Umbilical cord (tissue), 2 donors: ENCODE results near the genes CNOT9 and WNT6.

DNA sequence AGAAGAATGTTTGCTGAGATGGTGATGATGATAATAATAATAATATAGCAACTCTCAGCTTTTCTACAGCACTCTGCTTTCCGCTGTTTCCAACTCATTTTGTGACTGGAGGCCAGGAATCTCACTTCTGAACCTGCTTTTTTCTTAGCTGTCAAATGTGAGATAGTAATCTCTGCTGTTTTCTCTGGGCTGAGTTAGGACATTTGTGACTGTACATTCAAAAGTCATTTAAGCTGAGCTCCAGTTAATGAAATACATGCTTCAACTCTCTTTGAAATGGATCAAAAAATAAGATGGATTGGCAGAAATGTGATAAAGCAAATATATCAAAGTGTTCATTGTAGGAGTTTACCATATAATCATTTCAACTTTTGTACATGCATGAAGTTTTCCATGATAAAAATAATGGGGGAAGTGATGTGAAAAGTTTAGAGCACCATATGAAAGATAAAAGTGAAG, 58.3 kb downstream of the TNS1 start:
- RAMPAGE, long total RNA, result no peak

GRCh38 chr2:217956848-217957666, 45.7 kb downstream of the TNS1 start:
- RAMPAGE, long total RNA, result no peak

DNA sequence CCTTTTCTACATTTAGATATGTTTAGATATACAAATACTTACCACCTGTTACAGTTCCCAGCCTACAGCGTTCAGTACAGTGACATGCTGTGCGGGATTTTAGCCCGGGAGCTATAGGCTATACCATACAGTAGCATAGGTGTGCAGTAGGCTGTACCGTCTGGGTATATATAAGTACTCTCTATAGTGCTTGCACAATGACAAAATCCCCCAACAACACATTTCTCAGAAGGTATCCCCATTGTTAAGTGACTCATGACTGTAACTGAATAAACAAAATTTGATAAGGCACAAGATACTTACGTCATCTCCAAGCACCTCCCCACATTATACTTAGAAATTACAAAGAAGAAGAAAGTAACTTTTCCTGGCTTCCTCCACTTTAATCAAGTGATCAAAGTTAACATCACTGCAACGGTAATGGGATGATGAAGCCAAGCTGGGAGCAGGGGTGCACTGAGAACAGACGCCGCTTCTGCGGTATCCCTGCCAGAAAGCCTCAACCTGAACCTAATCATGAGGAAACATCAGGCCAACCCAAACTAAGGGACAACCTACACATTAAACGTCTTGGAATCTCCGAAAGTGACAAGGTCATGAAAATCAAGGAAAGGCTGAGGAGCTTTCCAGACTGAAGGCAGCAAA, 9.7 kb downstream of the TNS1 start:
- RAMPAGE, long total RNA, result no peak

GRCh38 chr2:218059656-218060060, 9.4 kb upstream of the RUFY4 start:
- RAMPAGE, long total RNA, result no peak

- RAMPAGE, long total RNA, result no peak
These were observed 16.9 kb upstream of the ARPC2 start for GRCh38 chr2:218200063-218200508.

DNA sequence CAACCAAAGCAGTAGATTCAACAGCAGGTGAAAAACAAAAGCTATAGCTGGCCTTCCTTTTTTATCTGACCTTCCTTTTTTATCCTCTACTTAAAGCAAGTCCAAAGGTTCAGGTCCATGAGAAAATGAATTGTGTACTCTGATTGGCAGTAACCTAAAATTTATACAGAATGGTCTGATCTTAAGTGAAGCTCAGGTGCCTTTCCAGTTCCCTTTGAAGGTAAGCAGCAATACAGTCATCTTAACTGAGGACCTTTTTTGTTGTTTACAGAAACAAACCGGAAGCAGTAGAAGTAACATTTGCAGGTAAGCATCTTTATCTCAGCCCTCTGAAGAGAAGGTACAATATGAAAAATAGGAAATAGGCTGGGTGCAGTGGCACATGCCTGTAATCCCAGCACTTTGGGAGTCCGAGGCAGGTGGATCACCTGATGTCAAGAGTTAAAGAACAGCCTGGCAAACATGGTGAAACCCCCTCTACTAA, 8.7 kb downstream of the ARPC2 start:
- RAMPAGE, long total RNA, result no peak

- RAMPAGE, long total RNA, result no peak
These were observed 20.0 kb downstream of the ARPC2 start for GRCh38 chr2:218236754-218237526.

GRCh38 chr2:218275170-218275928, 5.0 kb downstream of the PNKD start:
- RAMPAGE, long total RNA, result no peak

DNA sequence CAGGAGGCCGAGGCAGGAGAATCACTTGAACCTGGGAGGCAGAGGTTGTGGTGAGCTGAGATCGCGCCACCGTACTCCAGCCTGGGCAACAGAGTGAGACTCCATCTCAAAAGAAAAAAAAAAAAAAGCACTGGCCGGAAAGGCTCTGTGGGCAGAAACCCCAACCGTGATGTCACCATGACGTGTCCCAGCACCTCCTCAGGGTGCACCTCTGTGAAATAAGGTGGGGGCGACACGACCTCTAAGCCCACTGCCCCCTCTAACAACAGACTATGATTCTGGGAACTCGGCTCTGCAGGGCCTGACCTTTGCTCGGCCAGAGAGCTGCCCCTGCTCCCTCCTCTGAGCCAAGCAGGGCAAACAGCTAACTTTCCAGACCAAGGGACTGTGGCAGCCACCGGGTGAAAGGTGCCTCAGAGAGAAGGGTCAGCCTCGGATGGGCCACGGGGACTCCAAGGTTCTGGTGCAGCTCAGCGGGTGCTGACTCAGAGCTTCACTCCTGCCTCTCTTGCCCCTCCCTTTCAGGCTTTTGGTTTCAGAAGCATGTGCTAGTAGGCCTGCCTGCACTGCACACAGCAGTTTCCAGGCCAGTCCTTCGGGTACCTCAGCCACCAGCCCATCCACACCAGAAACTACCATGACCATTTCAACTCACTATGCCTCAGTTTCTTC, 8.1 kb downstream of the TMBIM1 start:
- RAMPAGE, long total RNA, result no peak

DNA sequence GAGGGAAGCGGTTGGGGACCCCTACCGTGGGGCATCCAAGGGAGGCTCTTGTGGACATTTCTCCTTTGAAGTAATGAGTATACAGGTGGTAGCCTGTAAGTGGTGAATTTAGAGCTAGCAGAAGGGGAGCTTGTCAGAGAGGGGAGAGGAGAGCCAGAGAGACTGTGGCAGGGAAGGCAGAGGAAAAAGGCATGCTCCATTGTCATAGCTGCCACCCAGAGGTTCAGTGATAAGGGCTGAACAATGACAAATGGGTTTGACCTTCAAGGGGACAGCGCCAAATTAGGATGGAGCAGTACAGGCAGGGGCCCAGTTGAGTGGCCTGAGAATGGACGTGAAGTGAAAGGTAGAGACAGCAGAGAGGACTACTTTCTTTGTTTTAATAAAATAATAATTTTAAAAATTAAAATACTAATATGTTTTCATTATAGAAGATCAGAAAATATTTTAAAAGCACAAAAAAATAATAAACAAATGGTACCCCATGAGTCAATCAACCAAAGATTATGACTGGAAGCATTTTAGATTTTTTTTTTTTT, 15.4 kb upstream of the TMBIM1 start:
- RAMPAGE, long total RNA, result no peak

GRCh38 chr2:218329768-218330912, 26.5 kb upstream of the CATIP start:
- RAMPAGE, long total RNA, result no peak

DNA sequence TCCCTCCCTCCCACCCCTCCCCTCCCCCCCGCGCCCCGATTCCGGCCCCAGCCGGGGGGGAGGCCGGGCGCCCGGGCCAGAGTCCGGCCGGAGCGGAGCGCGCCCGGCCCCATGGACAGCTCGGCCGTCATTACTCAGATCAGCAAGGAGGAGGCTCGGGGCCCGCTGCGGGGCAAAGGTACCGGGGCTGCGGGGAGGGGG, 212 bp downstream of the CTDSP1 start:
- RAMPAGE, long total RNA, result start-site peak on the plus strand centred at position 64 of the sequence, 31 bp wide, 17 and 26 reads in 2 replicates

GRCh38 chr2:218568399-218569080, at the start of gene CNOT9:
TSS of gene CNOT9 (plus strand) at chr2:218568839.
- RAMPAGE, long total RNA, result start-site peak on the plus strand at chr2:218568822-218568899, 515 and 1,023 reads in 2 replicates

DNA sequence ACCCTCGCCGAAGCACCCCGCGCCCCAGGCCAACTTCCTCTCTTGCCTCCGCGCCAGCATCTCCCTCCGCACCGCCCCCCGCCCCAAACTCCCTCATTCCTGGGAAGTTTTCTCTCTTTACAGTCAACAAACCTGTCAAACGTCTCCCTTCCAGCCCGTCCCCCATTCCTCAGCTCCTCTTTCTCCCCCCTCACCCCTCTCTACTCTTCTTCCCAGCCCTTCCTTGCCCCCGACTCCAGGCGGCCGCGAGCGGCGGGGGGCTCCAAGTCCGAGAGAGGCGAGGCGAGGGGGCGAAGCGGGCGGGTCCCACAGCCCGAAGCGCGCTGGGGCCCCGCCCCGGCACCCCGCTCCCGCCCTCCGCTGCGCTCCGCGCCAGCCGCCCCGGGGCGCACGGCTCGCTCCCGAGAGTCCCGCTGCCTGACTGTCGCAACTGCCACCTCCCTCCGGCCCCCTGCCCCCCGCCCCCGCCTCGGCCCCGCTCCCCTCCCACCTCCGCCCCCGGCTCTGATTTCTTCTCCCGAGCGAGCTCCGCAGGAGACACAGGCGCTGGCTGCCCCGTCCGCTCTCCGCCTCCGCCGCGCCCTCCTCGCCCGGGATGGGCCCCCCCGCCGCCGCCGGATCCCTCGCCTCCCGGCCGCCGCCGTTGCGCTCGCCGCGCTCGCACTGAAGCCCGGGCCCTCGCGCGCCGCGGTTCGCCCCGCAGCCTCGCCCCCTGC, at the start of gene WNT6:
TSS of gene WNT6 (plus strand) at position 512 of the 716 bp plus-strand sequence.
- RAMPAGE, long total RNA, result no peak

- RAMPAGE, long total RNA, result no peak
These were observed 582 bp downstream of the WNT6 start for GRCh38 chr2:218860144-218860629.

- RAMPAGE, long total RNA, result no peak
These were observed 1.4 kb downstream of the FEV start for GRCh38 chr2:218983677-218983928.

DNA sequence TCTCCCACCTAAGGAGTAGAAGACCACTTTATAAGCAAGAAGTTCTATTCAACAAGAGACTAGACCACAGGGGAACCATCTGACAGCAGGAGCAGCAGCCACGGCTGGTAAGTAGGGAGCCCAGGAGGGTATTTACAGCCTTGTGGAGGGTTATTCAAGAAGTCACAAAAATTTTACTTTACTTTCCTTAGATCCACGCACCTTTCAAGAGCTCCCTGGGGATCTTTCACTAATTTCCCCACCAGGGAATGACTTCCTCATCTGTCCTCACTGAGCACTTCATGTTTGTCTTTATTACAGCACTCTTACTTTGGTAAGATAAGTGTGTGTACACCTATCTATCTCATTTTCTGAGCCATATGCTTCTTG, 38.6 kb downstream of the NHEJ1 start:
- RAMPAGE, long total RNA, result no peak

DNA sequence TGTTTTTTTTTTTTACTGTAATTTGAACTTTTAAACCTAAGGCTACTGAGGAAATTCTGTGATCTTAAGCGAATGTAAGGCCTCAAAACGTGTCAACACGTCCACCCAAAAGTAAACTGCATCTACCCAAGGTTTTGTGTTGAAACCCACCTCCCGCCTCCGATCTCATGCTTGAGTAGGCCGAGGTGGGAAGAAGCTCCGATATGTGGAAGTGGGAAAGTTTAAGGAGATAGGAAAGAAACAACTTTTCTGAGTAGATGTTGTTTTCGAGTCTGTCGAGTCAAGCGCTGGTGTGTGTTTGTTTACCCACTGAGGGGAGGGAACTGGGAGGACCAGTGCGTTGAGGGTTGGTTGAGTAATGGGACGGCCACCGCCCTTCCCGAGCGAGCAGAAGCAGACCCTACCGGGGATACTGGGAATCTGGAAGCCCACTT, 510 bp upstream of the RETREG2 start:
- RAMPAGE, long total RNA, result no peak

DNA sequence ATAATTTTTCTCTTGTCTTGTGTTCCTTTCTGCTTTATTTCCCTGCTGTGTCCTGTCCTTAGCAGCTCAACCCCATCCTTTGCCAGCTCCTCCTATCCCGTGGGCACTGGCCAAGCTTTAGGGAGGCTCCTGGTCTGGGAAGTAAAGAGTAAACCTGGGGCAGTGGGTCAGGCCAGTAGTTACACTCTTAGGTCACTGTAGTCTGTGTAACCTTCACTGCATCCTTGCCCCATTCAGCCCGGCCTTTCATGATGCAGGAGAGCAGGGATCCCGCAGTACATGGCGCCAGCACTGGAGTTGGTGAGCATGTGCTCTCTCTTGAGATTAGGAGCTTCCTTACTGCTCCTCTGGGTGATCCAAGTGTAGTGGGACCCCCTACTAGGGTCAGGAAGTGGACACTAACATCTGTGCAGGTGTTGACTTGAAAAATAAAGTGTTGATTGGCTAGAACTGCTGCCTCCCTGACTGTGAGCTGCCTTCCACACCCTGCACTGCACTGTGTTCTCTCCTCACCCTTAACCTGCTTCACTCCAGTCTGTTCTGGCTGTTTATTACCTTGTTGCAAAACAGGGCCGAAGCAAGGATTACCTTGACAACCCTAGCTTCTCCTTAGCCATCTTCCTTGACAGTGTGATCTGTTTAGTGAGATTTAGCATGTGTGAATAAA, 5.1 kb downstream of the RETREG2 start:
- RAMPAGE, long total RNA, result no peak

GRCh38 chr2:219200458-219201288, 5.9 kb upstream of the ZFAND2B start:
- RAMPAGE, long total RNA, result no peak